Neural crest cell (in vitro differentiated cells): ENCODE measurements around the gene TTC14.

- PRO-cap, result bidirectional peak, plus-strand start at chr3:179627531, minus-strand start at chr3:179627362; unidirectional peak, minus-strand start at chr3:179627685
Measured at GRCh38 chr3:179627095-179627945, 22.7 kb downstream of the NDUFB5 start.

DNA sequence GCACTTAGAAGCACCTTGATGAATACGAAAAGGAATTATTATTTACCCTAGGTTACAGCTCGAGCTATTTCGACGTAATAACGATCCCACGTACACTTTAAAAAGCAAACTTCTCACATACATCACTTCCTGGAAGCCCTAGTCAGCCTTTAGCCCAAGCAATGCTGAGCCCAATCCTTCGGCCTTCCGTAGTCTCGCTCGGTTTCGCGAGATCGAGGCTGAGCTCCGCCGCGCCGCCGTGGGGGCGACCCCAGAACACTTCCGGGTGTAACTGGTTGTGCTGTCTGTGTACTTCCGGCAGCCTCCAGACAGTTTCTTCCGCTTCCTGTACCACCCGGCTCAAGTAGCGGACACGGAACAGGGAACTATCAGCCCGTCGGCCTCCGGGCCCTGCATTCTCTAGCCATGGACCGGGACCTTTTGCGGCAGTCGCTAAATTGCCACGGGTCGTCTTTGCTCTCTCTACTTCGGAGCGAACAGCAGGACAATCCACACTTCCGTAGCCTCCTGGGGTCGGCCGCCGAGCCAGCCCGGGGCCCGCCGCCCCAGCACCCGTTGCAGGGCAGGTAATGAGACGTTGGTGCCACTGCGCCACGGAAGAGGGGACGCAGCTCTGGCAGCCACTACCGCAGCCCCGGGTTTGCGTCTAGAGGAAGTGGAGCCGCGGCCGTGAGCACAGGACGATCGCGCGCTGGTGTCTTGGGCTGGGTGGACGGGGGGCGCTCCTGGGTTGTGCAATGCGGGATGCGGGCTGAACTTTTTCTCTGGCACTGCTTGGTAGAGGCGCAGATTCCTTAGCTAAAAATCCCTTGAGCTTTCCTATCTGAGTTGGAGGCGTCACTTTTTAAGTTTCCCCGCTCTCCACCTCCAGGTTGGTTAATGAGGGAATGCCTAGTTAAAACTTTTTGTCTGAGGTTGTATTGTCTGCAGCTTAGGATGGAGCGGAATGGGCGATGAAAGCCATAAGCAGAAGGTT, at the start of gene TTC14:
Gene TTC14, plus strand, starts transcription at position 307 of the 976 bp plus-strand sequence.
- PRO-cap, result bidirectional peak, plus-strand start at position 368 of the sequence, minus-strand start at position 217 of the sequence

DNA sequence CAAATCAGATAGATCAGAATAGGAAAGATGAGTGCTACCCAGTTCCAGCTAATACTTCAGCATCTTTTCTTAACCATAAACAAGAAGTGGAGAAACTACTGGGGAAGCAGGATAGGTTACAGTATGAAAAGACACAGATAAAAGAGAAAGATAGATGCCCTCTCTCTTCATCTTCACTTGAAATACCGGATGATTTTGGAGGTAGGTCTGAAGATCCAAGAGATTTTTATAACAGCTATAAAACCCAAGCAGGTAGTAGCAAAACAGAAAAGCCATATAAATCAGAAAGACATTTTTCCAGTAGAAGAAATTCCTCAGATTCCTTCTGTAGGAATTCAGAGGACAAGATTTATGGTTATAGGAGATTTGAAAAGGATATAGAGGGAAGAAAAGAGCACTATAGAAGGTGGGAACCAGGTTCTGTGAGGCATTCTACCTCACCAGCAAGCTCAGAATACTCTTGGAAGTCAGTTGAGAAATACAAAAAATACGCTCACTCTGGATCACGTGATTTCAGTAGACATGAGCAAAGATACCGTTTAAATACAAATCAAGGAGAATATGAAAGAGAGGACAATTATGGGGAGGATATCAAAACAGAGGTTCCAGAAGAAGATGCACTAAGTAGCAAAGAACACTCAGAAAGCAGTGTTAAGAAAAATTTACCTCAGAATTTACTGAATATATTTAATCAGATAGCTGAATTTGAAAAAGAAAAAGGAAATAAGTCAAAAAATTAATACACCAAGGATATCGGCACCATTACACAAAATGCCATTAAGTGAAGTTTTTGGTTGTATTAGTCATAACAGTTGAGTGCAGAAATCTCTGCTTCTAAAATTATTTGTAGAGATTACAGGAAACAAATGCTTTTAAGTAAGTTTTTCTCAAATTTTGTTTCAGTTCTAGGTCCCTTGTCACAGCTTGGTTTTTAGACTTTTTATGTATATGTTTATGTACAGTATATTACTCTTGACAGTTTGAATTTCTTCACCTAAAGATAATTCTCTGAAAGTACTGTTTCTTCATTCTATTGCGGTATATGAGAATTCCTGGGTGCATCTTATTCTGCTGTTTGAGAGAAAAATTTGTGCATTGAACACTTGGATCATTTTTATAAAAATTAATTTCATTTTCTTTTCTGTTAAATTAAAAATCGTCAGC, 8.2 kb downstream of the TTC14 start:
- PRO-cap, result no peak

- PRO-cap, result no peak
Measured at GRCh38 chr3:180830165-180830364, 82.4 kb upstream of the FXR1 start.

DNA sequence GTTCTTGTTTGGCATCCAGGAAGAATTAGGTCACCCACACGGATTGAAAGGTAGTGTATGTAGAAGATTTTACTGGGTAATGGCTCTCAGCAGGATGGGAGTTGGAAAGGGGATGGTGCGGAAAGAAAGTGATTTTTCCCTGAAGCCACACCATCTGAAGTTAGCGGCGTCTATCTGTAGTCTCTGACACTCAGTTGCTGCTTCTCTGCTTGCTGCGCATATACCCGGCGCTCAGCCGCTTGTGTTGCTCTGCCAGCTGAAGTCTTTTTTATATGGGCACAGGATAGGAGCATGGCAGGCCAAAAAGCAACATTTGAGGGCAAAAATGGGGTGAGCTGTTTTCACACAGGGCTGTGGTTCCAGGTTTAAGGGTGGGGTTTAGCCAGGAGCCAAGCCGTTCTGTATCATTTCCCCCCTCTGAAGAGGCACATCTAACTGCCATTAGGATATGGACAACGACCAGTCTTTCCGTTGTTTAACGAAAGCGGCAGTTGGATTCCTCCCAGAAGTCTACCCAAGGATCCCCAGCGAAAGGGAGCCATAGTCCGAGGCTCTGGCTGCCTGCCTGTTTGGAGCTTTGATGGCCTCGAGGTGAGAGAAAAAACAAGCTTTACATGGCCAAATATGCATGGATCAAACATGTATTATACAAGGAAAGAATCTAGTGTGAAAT, 44.1 kb upstream of the FXR1 start:
- PRO-cap, result no peak

DNA sequence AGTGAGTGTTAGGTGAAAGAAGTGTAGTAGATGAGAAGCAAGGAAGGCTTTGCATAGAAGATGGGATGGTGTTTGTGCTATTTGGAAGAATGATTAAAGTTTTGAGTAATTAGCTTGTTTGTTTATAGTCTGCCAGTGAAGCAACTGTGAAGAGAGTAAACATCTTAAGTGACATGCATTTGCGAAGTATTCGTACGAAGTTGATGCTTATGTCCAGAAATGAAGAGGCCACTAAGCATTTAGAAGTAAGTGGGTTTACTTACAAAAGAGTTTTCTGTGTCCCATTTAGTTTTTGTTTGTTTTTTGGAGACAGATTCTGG, 36.6 kb downstream of the FXR1 start:
- PRO-cap, result no peak

DNA sequence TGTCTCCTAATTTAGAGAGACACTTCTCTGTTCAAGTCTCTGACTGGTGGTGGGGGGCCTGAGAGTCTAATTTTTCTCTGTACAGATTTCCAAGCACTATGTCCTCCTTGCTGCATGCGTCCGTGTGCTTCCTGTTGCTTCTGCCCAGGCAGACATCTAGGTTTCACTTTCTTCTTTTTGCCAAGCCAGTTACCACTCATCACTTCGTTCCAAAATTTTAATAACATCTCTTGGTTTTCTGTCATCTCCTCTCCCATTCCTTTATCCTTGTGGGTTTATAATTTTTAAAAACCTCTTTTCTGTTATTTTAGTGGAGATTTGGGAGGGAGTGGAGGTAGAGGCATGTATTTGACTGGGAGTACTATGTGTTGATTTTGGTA, 276.5 kb upstream of the DNAJC19 start:
- PRO-cap, result no peak

GRCh38 chr3:181710410-181711298, 1.1 kb upstream of the SOX2 start:
- PRO-cap, result bidirectional peak, plus-strand start at chr3:181710669, minus-strand start at chr3:181710637; bidirectional peak, plus-strand start at chr3:181710799, minus-strand start at chr3:181710821; bidirectional peak, plus-strand start at chr3:181711157, minus-strand start at chr3:181710997

- PRO-cap, result no peak
Measured at GRCh38 chr3:181711299-181711614, 468 bp upstream of the SOX2 start.

- PRO-cap, result bidirectional peak, plus-strand start at chr3:181725586, minus-strand start at chr3:181725434; bidirectional peak, plus-strand start at chr3:181726048, minus-strand start at chr3:181726021
Measured at GRCh38 chr3:181725314-181726318, 13.9 kb downstream of the SOX2 start.

- PRO-cap, result unidirectional peak, plus-strand start at chr3:182426093
Measured at GRCh38 chr3:182425972-182426302, 367.4 kb upstream of the ATP11B start.

DNA sequence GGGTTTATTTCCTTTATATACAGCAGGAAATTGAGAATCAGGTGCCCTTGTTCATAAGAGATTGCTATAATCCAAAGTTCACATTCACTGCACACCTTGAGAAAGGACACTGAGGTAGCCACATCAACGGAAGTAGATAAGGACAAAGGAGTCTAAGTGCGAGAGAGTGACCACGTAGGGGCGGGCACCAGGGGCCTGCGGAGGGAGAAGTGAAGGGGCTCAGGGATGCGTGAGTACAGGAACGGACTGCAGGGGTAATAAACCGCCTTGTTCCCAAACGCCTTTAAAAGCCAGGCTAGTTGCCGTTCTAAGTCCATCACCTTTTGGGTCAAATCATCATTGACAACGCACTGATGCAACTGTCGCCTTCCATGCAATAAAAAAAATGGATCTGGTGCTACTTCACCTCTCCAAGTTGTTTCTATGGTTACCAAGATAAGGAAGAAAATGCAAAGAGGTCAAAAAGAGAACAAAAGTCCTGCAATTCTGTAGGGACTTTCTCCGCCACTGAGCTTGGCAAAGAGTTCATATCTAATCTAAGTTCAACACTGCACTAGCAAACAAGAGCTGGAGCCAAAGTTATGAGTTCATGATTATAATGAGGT, 32.7 kb upstream of the ATP11B start:
- PRO-cap, result no peak

- PRO-cap, result bidirectional peak, plus-strand start at chr3:182793504, minus-strand start at chr3:182793364
Measured at GRCh38 chr3:182793276-182793439, 146 bp upstream of the ATP11B start.

GRCh38 chr3:182867878-182868312, 74.6 kb downstream of the ATP11B start:
- PRO-cap, result no peak

- PRO-cap, result no peak
Measured at GRCh38 chr3:183224382-183224922, 28.6 kb upstream of the B3GNT5 start.

- PRO-cap, result no peak
Measured at GRCh38 chr3:183511718-183512209, 43.7 kb downstream of the KLHL6 start.

GRCh38 chr3:183635839-183636707, 650 bp downstream of the KLHL24 start:
- PRO-cap, result bidirectional peak, plus-strand start at chr3:183635886, minus-strand start at chr3:183635904; bidirectional peak, plus-strand start at chr3:183636073, minus-strand start at chr3:183636095; bidirectional peak, plus-strand start at chr3:183636465, minus-strand start at chr3:183636609

DNA sequence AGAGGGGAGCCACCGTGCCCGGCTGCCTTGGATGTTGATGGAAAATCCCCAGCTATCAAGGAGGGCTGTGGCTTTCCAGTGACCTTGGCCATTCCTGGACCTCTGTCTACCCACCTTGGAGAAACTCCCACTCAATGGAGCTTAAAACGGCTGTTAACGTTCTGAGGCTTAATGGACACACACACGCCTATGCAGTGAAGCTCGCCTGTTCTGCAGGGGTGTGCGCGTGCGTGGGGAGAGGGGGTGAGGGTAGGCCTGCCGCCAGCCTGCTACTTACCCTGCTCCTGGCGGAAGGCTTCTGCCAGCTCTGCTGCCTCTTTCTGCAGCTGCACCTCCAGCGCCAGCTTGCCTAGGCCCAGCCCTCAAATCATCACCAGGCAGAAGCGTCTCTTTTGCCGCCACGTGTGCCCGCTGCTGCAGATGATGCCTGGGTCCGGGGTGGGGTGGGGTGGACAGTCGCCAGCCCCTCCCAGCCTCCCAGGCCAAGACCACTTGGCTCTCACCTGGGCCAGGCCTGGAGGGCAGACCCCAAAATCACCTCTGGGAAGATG, 23.3 kb upstream of the PARL start:
- PRO-cap, result no peak

GRCh38 chr3:183913124-183913582, 28.5 kb upstream of the PARL start:
- PRO-cap, result no peak

GRCh38 chr3:183920498-183920841, 35.8 kb upstream of the PARL start:
- PRO-cap, result no peak